ENCODE measurements around a stretch of chr17.

DNA sequence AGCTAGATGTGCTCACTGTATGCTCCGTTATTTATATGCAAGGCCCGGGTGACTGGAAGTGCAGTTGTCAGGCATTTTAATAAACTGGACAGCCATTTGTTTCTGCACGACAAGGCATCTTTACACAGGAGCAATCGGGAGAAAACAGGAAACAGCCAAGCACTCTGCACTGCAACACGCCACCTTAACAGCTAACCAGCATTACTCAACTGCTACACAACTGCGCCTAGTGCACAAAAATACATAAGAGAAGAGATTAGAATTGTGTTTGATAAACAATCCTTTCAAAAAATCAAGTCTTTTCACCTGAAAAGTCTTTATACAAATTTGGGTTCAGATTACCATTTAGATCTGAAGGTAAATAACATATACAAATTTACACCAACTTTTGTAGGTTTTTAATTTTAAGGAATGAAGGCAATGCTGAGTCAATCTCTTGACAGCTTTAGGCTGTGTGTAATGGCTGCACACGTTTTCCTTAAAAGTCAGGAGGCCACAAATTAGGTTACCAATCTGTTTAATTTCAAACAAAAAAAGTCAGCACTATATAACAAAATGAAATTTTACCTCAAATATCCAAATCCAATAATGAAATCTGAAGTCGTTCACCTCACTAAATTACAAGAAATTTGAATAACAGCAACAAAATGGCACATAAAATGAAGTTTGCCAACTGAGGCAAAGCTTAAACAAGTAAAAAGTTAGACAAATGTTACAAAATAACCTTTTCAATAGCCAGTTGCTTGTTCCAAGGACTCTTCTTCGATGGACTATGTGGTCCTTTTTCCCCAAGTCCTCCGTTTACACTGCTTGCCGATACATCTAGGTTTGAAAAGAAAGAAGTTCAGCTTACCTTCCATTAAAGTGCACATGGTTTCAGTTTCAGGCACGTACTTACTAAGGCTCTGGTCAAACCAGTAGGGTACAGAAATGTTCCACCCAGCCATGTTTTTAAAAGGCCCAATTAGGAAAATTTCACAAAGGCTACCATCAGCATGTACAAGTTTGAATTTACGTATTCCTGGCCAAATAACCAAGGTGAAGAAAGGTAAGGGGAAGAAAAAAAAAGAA, 2.5 kb downstream of the SRSF2 start:
- RAMPAGE, long total RNA, result no peak
- RRBS, result no CpG with 5 or more reads among the region's 13 CpGs
PRO-cap:
- standard, result no peak
- CoPRO, capped RNA only, 2 experiments, result no peak in any of the 2 experiments
- CoPRO, capped and uncapped RNA, 2 experiments, result peak in 1 of 2 experiments; most common plus-strand start position 187 of the sequence (in 1); most common minus-strand start position 86 of the sequence (in 1)
- CoPRO, uncapped RNA only, 2 experiments, result peak in 2 of 2 experiments; most common plus-strand start position 371 of the sequence (in 1); most common minus-strand start position 245 of the sequence (in 1)
CAGE:
- cytosol, long polyA plus RNA, result no peak
- long polyA plus RNA, result no peak
- nucleolus, long total RNA, result no peak
- nucleus, long polyA plus RNA, result no peak

- RAMPAGE, long total RNA, result no peak
- RRBS, result no CpG with 5 or more reads among the region's 7 CpGs
PRO-cap:
- standard, result no peak
- CoPRO, capped RNA only, 2 experiments, result no peak in any of the 2 experiments
- CoPRO, capped and uncapped RNA, 2 experiments, result no peak in any of the 2 experiments
- CoPRO, uncapped RNA only, 2 experiments, result peak in 1 of 2 experiments; most common plus-strand start chr17:77098850 (in 1)
CAGE:
- cytosol, long polyA plus RNA, result no peak
- long polyA plus RNA, result no peak
- nucleolus, long total RNA, result no peak
- nucleus, long polyA plus RNA, result no peak
Observed at GRCh38 chr17:77098791-77099439, 41.9 kb upstream of the SEC14L1 start.

GRCh38 chr17:77106737-77107416, 33.9 kb upstream of the SEC14L1 start:
- RAMPAGE, long total RNA, result no peak
- RRBS, result no CpG with 5 or more reads among the region's 12 CpGs
PRO-cap:
- standard, result no peak
- CoPRO, capped RNA only, 2 experiments, result no peak in any of the 2 experiments
- CoPRO, capped and uncapped RNA, 2 experiments, result no peak in any of the 2 experiments
- CoPRO, uncapped RNA only, 2 experiments, result no peak in any of the 2 experiments
CAGE:
- cytosol, long polyA plus RNA, result no peak
- long polyA plus RNA, result no peak
- nucleolus, long total RNA, result no peak
- nucleus, long polyA plus RNA, result no peak

DNA sequence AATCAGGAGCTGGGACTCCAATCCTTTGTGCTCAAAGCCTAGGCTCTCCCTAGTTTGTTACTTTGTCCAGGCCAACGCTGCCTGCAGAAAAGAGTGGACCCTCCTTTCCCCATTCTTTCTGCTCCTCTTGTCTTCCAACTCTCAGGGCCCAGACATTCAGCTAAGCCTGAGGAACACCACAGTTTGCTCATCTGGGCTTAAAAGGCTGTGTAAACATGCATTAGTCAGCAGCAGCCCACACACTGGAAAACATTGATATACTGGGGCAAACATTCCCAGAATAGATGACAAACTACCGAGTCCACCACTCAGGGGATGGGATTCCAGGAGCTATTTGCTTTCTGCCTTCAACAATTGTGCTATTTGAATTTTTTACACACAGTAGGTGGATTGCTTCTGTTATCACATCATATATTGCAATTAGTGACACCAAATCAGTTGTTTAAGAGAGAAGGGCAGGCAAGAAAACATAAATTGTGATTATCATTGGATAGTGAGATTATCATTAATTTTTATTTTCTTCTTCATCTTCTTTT, 18.9 kb upstream of the SEC14L1 start:
- RAMPAGE, long total RNA, result no peak
- RRBS, result no CpG with 5 or more reads among the region's 2 CpGs
PRO-cap:
- standard, result bidirectional peak, plus-strand start at position 278 of the sequence, minus-strand start at position 168 of the sequence
- CoPRO, capped RNA only, 2 experiments, result no peak in any of the 2 experiments
- CoPRO, capped and uncapped RNA, 2 experiments, result no peak in any of the 2 experiments
- CoPRO, uncapped RNA only, 2 experiments, result no peak in any of the 2 experiments
CAGE:
- cytosol, long polyA plus RNA, result no peak
- long polyA plus RNA, result no peak
- nucleolus, long total RNA, result no peak
- nucleus, long polyA plus RNA, result no peak

DNA sequence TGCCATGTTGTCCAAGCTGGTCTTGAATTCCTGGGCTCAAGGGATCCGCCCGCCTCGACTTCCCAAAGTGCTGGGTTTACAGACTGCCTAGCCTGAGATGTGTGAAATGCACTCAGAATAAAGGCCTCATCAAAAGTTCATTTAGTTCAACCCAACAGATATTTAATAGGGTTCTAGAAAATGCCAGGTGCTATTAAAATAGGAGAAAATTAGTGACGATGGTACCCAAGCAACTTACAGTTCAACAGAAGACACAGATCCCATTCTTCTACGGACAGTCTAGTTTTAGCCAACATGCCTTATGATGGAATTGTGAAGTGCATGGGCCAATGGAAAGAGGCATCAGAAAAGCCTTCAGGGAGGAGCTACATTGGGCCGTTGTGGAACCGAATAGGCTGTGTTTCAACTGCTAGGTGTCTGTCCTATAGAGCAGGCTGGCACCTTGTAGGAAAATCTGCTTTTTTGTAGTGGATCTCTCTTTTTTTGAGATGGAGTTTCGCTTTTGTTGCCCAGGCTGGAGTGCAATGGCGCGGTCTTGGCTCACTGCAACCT, 9.9 kb upstream of the SEC14L1 start:
- RAMPAGE, long total RNA, result no peak
- RRBS, result no CpG with 5 or more reads among the region's 10 CpGs
PRO-cap:
- standard, result no peak
- CoPRO, capped RNA only, 2 experiments, result no peak in any of the 2 experiments
- CoPRO, capped and uncapped RNA, 2 experiments, result no peak in any of the 2 experiments
- CoPRO, uncapped RNA only, 2 experiments, result no peak in any of the 2 experiments
CAGE:
- cytosol, long polyA plus RNA, result no peak
- long polyA plus RNA, result no peak
- nucleolus, long total RNA, result no peak
- nucleus, long polyA plus RNA, result no peak

DNA sequence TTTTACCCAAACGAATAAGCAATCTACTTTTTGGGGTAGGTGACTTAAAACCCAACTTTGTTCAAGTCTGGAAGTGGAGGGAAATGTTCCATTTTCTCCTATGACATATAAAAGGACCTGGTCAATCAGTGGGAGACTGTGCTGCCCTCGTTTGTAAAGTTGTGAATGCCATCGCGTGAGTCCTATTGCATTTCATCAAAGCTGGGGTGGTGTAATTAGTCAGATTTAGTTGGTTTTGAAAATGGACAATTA, 10.3 kb downstream of the SEC14L1 start:
- RAMPAGE, long total RNA, result no peak
- RRBS, result no CpG with 5 or more reads among the region's 4 CpGs
PRO-cap:
- standard, result no peak
- CoPRO, capped RNA only, 2 experiments, result no peak in any of the 2 experiments
- CoPRO, capped and uncapped RNA, 2 experiments, result no peak in any of the 2 experiments
- CoPRO, uncapped RNA only, 2 experiments, result no peak in any of the 2 experiments
CAGE:
- cytosol, long polyA plus RNA, result no peak
- long polyA plus RNA, result no peak
- nucleolus, long total RNA, result no peak
- nucleus, long polyA plus RNA, result no peak

DNA sequence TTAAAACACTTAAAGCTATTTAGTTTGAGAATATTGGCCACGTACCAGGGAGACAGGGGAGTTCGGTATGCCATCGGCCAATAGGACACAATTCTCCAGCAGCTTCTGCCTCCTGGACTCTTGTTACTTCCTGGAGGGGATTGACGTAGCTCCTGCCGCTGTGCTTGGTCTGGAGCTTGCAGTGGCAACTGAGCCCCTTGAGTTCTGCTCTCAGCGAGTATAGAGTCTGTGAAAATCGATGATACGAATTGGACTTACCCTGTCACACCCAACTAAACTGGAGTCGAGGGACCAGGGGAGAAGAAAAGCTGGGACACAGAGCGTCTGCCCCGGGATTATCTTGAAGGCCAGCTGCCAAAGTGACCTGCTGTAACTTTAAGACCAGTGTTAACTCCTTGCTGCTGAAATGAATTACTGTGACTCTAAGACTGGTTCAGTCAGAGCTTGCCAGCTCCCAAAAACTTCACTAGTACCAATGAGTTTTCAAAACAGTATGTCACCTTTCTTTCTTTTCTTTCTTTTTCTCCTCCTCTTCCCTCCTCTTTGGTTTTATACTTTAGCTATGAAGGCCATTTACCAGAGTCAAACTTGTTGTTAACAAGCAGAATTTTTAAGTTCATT, 22.3 kb downstream of the SEC14L1 start:
- RAMPAGE, long total RNA, result no peak
- RRBS, result no CpG with 5 or more reads among the region's 11 CpGs
PRO-cap:
- standard, result no peak
- CoPRO, capped RNA only, 2 experiments, result no peak in any of the 2 experiments
- CoPRO, capped and uncapped RNA, 2 experiments, result no peak in any of the 2 experiments
- CoPRO, uncapped RNA only, 2 experiments, result no peak in any of the 2 experiments
CAGE:
- cytosol, long polyA plus RNA, result no peak
- long polyA plus RNA, result no peak
- nucleolus, long total RNA, result no peak
- nucleus, long polyA plus RNA, result no peak

- RAMPAGE, long total RNA, result no peak
- RRBS, result 96% methylated on average over 5 of the region's 24 CpGs
PRO-cap:
- standard, result no peak
- CoPRO, capped RNA only, 2 experiments, result no peak in any of the 2 experiments
- CoPRO, capped and uncapped RNA, 2 experiments, result no peak in any of the 2 experiments
- CoPRO, uncapped RNA only, 2 experiments, result no peak in any of the 2 experiments
CAGE:
- cytosol, long polyA plus RNA, result no peak
- long polyA plus RNA, result no peak
- nucleolus, long total RNA, result no peak
- nucleus, long polyA plus RNA, result no peak
Observed at GRCh38 chr17:77213141-77213603, 68.1 kb upstream of the SEPTIN9 start.

- RAMPAGE, long total RNA, result no peak
- RRBS, result no CpG with 5 or more reads among the region's 30 CpGs
PRO-cap:
- standard, result no peak
- CoPRO, capped RNA only, 2 experiments, result no peak in any of the 2 experiments
- CoPRO, capped and uncapped RNA, 2 experiments, result no peak in any of the 2 experiments
- CoPRO, uncapped RNA only, 2 experiments, result no peak in any of the 2 experiments
CAGE:
- cytosol, long polyA plus RNA, result no peak
- long polyA plus RNA, result no peak
- nucleolus, long total RNA, result no peak
- nucleus, long polyA plus RNA, result no peak
Observed at GRCh38 chr17:77215139-77216062, 65.9 kb upstream of the SEPTIN9 start.

GRCh38 chr17:77288704-77289282, 7.5 kb downstream of the SEPTIN9 start:
- RAMPAGE, long total RNA, result no peak
- RRBS, result no CpG with 5 or more reads among the region's 16 CpGs
PRO-cap:
- standard, result no peak
- CoPRO, capped RNA only, 2 experiments, result no peak in any of the 2 experiments
- CoPRO, capped and uncapped RNA, 2 experiments, result no peak in any of the 2 experiments
- CoPRO, uncapped RNA only, 2 experiments, result no peak in any of the 2 experiments
CAGE:
- cytosol, long polyA plus RNA, result no peak
- long polyA plus RNA, result no peak
- nucleolus, long total RNA, result no peak
- nucleus, long polyA plus RNA, result no peak

- RAMPAGE, long total RNA, result no peak
- RRBS, result no CpG with 5 or more reads among the region's 16 CpGs
PRO-cap:
- standard, result no peak
- CoPRO, capped RNA only, 2 experiments, result no peak in any of the 2 experiments
- CoPRO, capped and uncapped RNA, 2 experiments, result no peak in any of the 2 experiments
- CoPRO, uncapped RNA only, 2 experiments, result no peak in any of the 2 experiments
CAGE:
- cytosol, long polyA plus RNA, result no peak
- long polyA plus RNA, result no peak
- nucleolus, long total RNA, result no peak
- nucleus, long polyA plus RNA, result no peak
Observed at GRCh38 chr17:77313038-77313721, 31.9 kb downstream of the SEPTIN9 start.

DNA sequence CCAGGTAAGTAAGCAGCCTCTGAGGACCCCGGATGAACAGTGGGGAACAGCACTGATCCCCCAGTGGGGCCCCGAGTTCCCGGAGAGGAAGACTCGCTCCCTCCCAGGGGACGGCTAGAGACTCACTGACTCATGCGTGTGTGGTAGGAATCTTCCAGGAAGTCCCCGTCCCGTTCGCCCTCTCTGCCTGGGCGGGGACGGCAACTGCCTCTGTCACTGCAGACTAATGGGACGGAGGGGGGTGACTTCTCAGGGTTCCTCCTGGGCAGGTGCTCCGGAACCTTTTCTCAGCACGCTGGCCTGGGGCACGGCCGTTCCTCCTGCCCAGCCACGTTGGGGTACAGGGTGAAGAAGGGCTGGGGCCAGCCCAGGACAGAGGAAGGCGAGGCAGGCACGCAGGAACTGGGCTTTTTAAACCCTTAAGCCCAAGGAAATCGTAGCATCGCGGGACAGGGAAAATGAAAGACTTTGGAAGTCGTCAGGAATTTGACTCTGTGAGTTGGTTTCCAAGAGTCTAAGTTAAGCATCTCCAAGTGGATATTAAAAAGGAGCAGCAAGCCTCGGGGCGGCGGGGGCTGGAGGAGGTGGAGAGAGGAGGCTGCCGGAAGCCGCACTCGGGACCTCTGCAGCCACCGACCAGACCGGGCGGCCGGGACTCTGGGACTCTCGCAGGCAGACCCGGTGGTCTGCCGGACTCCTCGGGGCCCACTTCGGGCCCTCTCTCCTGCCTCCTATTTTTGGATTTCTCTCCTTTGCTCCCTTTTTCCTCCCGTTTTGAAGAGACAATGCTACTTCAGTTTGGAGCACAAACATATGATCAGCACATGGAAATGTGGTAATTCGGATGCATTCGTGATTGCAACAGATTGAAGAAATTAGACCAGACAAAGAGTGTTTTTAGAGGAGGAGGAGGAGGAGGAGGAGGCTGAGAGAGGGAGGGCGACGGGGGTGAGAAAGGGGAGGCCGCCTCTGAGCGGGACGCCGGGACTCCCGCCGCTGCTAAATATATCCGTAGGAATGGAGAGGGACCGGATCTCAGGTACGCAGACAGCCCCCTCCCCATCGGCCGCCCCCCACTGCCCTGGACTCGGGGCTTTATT, 38.4 kb downstream of the SEPTIN9 start:
- RAMPAGE, long total RNA, result start-site peak on the plus strand centred at position 269 of the sequence, 125 bp wide, 720 and 337 reads in 2 replicates; start-site peak on the plus strand centred at position 623 of the sequence, 45 bp wide, 40 and 42 reads in 2 replicates
- RRBS, result 11% methylated on average over 8 of the region's 55 CpGs
PRO-cap:
- standard, result bidirectional peak, plus-strand start at position 283 of the sequence, minus-strand start at position 127 of the sequence; bidirectional peak, plus-strand start at position 613 of the sequence, minus-strand start at position 659 of the sequence
- CoPRO, capped RNA only, 2 experiments, result peak in 2 of 2 experiments; most common plus-strand start position 283 of the sequence (in 2); most common minus-strand start position 127 of the sequence (in 2)
- CoPRO, capped and uncapped RNA, 2 experiments, result peak in 2 of 2 experiments; most common plus-strand start position 283 of the sequence (in 1); most common minus-strand start position 127 of the sequence (in 2)
- CoPRO, uncapped RNA only, 2 experiments, result peak in 2 of 2 experiments; most common plus-strand start position 241 of the sequence (in 1); most common minus-strand start position 127 of the sequence (in 2)
CAGE:
- cytosol, long polyA plus RNA, result start-site peak on the plus strand centred at position 274 of the sequence, 149 bp wide, 517 and 308 reads in 2 replicates; start-site peak on the plus strand centred at position 622 of the sequence, 22 bp wide, 36 and 24 reads in 2 replicates
- long polyA plus RNA, result start-site peak on the plus strand centred at position 285 of the sequence, 98 bp wide, 45 and 119 reads in 2 replicates; start-site peak on the plus strand centred at position 622 of the sequence, 61 bp wide, 19 and 34 reads in 2 replicates
- nucleolus, long total RNA, result no peak
- nucleus, long polyA plus RNA, result no peak

GRCh38 chr17:77324140-77324263, 42.7 kb downstream of the SEPTIN9 start:
- RAMPAGE, long total RNA, result no peak
- RRBS, result no CpG with 5 or more reads among the region's 3 CpGs
PRO-cap:
- standard, result no peak
- CoPRO, capped RNA only, 2 experiments, result no peak in any of the 2 experiments
- CoPRO, capped and uncapped RNA, 2 experiments, result no peak in any of the 2 experiments
- CoPRO, uncapped RNA only, 2 experiments, result no peak in any of the 2 experiments
CAGE:
- cytosol, long polyA plus RNA, result no peak
- long polyA plus RNA, result no peak
- nucleolus, long total RNA, result no peak
- nucleus, long polyA plus RNA, result no peak

GRCh38 chr17:77350154-77350692, 68.9 kb downstream of the SEPTIN9 start:
- RAMPAGE, long total RNA, result no peak
- RRBS, result no CpG with 5 or more reads among the region's 8 CpGs
PRO-cap:
- standard, result no peak
- CoPRO, capped RNA only, 2 experiments, result no peak in any of the 2 experiments
- CoPRO, capped and uncapped RNA, 2 experiments, result no peak in any of the 2 experiments
- CoPRO, uncapped RNA only, 2 experiments, result no peak in any of the 2 experiments
CAGE:
- cytosol, long polyA plus RNA, result no peak
- long polyA plus RNA, result no peak
- nucleolus, long total RNA, result no peak
- nucleus, long polyA plus RNA, result no peak

GRCh38 chr17:77372731-77373718, 91.7 kb downstream of the SEPTIN9 start:
- RAMPAGE, long total RNA, result no peak
- RRBS, result 3% methylated on average over 40 of the region's 103 CpGs
PRO-cap:
- standard, result bidirectional peak, plus-strand start at chr17:77373354, minus-strand start at chr17:77372932
- CoPRO, capped RNA only, 2 experiments, result peak in 2 of 2 experiments; most common plus-strand start chr17:77373354 (in 2); most common minus-strand start chr17:77373199 (in 2)
- CoPRO, capped and uncapped RNA, 2 experiments, result peak in 2 of 2 experiments; most common plus-strand start chr17:77373354 (in 2); most common minus-strand start chr17:77373060 (in 1)
- CoPRO, uncapped RNA only, 2 experiments, result no peak in any of the 2 experiments
CAGE:
- cytosol, long polyA plus RNA, result no peak
- long polyA plus RNA, result no peak
- nucleolus, long total RNA, result no peak
- nucleus, long polyA plus RNA, result no peak

- RAMPAGE, long total RNA, result no peak
- RRBS, result 80% methylated on average over 1 of the region's 25 CpGs
PRO-cap:
- standard, result no peak
- CoPRO, capped RNA only, 2 experiments, result no peak in any of the 2 experiments
- CoPRO, capped and uncapped RNA, 2 experiments, result no peak in any of the 2 experiments
- CoPRO, uncapped RNA only, 2 experiments, result no peak in any of the 2 experiments
CAGE:
- cytosol, long polyA plus RNA, result no peak
- long polyA plus RNA, result no peak
- nucleolus, long total RNA, result no peak
- nucleus, long polyA plus RNA, result no peak
Observed at GRCh38 chr17:77404648-77405570, 123.6 kb downstream of the SEPTIN9 start.

- RAMPAGE, long total RNA, result no peak
- RRBS, result no CpG with 5 or more reads among the region's 12 CpGs
PRO-cap:
- standard, result no peak
- CoPRO, capped RNA only, 2 experiments, result no peak in any of the 2 experiments
- CoPRO, capped and uncapped RNA, 2 experiments, result no peak in any of the 2 experiments
- CoPRO, uncapped RNA only, 2 experiments, result no peak in any of the 2 experiments
CAGE:
- cytosol, long polyA plus RNA, result no peak
- long polyA plus RNA, result no peak
- nucleolus, long total RNA, result no peak
- nucleus, long polyA plus RNA, result no peak
Observed at GRCh38 chr17:77436809-77437208, 155.5 kb downstream of the SEPTIN9 start.

DNA sequence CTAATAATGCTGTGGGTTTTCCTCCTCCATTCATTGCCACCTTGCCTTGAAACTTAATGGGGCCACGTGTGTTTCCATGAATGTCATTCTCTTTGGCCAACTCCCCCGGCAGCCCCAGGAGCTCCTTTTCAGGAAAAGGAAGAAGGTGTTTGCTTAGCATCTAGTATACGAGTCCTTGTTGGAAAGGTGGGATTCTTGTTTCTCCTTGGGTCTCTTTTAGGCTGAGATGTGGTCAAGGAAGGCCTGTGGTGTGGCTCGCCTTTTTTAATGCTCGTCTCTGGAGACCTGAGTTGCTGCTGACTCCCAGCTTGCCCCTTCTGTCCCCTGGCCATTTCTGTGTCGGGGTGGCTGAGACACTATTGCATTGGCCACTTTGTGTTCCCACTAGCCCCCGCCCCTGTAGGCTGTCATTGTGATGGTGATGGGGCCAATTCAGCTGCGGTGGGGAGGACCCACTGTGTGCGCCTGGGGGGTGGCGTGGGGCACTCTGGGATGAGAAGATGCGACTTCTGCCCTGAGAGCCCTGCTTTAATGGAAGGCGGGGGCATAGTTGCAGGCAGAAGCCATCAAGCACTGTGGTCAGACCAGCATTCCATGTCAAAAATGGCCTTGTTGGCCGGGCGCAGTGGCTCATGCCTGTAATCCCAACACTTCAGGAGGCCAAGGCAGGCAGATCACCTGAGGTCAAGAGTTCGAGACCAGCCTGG, 171.6 kb downstream of the SEPTIN9 start:
- RAMPAGE, long total RNA, result no peak
- RRBS, result no CpG with 5 or more reads among the region's 15 CpGs
PRO-cap:
- standard, result no peak
- CoPRO, capped RNA only, 2 experiments, result no peak in any of the 2 experiments
- CoPRO, capped and uncapped RNA, 2 experiments, result no peak in any of the 2 experiments
- CoPRO, uncapped RNA only, 2 experiments, result no peak in any of the 2 experiments
CAGE:
- cytosol, long polyA plus RNA, result no peak
- long polyA plus RNA, result no peak
- nucleolus, long total RNA, result no peak
- nucleus, long polyA plus RNA, result no peak

Measured in K562 (cell line).